Sciatic nerve (tissue), 1 donor: ENCODE results near the gene SRMS.

DNA sequence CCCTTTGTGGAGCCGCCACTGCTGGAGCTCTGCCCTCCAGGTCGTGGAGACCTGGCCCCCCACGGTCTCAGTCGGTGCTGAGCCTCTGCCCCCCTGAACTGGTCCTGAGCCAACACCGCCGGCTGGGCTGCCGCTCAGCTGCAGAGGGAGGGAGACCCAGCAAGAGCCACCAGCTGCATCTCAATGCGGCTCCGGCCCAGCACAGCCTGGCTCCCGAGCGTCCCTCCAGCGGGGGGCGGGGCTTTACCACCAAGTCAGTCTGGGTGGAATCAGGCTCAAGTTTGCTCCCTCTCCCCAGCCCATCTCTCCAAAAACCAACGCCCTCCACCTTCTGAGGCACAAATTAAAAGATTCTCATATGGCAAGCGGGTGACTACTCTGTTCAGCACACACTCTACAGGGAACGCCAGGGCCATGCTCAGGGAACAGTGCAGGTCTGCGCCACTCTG, 8.8 kb downstream of the CHRNA4 start:
- PRO-cap, result no peak

DNA sequence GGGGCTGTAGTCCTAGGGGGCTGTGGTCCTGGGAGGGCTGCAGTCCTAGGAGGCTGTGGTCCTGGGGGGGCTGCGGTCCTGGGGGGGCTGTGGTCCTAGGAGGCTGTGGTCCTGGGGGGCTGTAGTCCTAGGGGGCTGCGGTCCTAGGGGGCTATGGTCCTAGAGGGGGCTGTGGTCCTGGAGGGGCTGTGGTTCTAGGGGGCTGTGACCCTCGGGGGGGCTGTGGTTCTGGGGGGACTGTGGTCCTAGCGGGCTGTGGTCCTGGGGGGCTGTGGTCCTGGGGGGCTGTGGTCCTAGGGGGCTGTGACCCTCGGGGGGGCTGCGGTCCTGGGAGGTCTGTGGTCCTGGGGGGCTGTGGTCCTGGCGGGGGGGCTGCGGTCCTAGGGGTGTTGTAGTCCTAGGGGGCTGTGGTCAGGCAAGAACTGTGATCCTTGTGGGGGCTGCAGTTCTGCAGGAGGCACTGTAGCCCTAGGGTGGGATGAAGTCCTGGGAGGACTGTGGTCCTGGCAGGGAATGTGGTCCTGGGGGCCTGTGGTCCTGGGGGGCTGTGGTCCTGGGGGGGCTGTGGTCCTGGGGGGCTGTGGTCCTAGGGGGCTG, 7.4 kb downstream of the CHRNA4 start:
- PRO-cap, result no peak

DNA sequence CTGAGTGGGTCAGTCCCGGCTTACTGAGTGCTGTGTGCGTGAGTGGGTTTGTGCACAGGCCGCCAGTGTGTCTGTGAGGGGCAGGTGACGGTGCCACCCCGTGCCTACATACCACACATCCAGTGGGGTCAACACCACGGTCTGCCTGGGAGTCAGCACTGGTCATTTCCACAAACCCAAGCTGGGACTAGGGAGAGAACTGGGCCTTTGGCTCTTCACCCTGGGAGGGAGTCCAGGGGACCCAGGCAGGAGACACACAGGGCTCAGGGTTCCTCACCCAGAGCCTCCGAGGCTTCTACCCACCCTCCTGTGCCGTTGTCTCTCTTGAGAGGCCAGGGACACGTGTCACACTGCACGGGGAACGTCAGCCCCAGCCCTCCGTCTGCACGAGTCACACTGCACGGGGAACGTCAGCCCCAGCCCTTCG, 3.0 kb upstream of the PTK6 start:
- PRO-cap, result no peak

DNA sequence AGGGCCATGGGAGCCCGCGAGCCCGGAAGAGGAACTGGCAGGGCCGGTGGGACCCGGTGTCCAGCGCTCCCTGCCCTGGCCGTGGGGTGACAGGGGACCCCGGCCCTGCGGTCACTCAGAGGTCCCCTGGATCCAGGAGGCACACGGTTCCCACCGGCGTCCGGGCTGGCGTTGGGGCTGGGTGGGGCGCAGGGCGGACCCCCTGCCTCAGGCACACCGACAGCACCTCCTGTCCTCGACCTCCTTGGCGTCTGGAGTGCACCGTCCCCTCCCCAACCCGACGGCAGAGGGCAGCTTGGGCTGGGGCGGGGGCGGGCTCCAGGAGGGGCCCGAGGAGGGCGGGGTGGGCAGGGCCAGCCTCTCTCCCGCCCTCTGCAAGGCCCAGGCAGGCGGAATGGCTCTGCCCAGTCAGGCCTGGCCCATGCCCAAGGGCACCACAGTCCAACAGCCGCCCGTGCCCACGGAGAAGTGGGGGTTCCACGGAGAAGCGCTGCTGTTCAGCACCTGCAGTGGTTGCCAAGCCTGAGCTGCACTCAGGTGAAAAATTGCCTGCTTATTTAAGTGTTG, at the start of gene SRMS:
SRMS (minus strand) TSS at position 260 of the 567 bp plus-strand sequence.
- PRO-cap, result no peak

- PRO-cap, result no peak
Measured at GRCh38 chr20:63565410-63566231, 8.4 kb downstream of the HELZ2 start.

DNA sequence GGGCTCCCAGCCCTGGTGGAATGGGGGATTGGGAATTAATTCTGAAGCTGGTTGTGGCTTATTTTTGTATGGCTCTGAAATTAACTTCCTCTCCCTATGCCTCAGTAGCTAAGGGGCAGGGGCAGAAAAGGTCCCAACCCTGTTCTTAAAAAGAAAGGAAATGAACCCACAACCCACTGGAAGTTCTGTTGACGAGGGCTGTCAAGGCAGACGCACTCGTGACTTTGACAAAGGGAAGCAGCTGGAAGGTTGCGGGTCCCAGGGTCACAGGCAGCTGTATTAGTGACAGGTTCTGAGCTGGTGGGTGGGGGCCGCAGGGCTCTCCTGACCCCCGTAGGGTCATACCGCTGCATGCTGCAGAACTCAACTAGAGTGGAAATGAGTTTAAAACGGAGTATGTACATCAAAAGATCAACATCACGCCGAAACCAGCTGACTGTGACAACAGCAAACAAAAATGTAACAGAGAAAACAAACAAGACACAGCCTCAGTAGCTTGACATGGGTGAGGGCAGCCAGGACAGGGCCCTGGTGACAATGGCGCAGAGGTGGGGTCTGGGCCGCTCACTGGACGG, 14.1 kb upstream of the HELZ2 start:
- PRO-cap, result no peak

DNA sequence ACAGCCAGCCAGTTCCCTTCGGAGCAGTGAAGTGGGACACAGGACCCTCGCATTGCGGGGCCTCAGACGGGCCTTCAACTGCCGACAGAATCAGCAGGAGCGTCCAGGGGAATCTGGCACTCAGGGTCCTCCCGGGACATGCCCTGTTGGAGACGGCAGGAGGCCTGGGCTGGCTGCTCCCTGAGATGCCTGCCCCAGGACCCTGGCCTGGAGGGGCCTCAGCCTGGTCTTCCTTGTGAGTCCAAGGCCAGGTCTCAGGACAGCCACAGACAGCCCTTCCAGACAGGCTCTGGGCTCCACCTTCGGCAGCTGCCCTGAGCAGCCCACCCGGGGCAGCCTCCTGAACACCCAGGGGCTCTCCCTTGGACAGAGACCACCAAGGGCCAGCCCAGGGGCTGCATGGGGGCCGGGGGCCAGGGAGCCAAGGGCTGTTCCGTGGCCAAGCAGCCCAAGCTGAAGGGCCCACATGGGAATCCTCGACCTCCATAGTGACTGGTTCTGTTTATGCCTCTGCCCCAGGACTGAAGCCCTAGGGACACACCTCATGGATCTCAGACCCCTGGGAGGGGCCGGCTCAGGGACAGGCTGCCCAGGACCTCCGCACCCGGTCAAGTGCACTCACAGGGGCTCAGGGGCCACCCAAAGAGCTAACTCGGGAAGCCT, 14.7 kb upstream of the HELZ2 start:
- PRO-cap, result no peak

DNA sequence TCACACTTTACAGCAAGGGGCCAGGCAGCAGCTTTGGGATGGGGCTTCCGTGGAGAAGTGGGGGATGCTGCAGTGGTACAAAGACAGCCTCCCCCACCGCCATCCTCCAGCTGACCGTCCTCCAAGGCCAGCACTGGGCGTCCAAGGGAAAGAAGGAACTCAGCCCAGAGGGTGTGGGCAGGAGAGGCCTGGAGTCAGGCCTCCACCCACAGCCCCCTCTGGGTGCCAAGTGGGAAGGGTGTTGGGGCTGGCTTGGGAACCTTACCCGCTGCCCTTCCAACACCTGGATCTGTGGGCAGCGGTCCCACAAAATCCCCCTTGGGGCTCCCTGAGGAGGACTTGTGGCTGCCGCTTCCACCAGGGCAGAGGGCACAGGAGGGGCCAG, 13.1 kb downstream of the STMN3 start:
- PRO-cap, result bidirectional peak, plus-strand start at position 228 of the sequence, minus-strand start at position 135 of the sequence

DNA sequence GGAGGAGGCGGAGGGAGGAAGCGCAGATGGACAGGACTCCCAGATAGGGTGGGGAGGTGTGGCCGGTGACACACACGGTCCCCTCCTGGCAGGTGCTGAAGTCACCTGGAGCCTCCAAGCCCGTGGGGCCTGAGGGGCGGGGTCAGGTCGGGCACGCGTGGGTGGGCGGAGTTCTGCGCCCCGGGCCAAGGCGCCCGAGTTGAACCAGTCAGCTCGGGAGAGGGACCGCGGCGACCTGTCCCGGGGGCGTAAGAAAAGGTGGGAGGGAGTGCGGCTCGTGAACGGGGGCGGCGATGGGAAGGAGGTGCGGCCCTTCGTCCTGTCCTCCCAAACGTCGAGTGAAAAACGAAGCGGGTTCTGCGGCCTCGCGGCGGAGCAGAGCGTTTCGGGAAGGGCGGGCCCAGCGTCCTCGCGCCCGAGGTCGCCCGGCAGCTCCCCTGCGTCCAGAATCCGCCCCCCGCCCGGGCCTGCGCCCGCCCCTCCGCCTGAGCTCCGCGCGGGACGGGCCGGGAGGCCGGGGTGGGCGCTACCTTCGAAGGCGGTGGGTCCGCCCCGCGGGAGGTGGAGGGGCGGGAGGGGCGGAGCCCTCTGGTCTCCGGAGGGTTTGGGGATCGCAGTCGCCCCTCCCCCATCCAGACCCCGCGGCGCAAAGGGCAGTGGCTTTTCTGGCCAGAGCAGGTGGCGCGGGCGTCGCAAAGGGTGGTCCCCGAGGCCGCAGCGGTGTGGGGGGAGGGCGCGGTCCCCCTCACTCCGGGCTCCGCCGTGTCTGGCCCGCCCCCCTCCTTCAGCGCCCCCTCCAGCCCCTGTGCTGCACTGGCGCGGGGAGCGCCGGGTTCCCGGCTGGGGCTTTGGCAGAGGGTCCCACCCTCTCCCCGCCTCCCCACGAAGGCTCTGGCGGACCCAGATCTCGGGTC, 924 bp downstream of the STMN3 start:
- PRO-cap, result bidirectional peak, plus-strand start at position 581 of the sequence, minus-strand start at position 340 of the sequence; unidirectional peak, plus-strand start at position 813 of the sequence

- PRO-cap, result bidirectional peak, plus-strand start at chr20:63686584, minus-strand start at chr20:63686568; bidirectional peak, plus-strand start at chr20:63687015, minus-strand start at chr20:63687040; bidirectional peak, plus-strand start at chr20:63687252, minus-strand start at chr20:63687129
Measured at GRCh38 chr20:63686298-63687397, 9.8 kb upstream of the TNFRSF6B start.

- PRO-cap, result no peak
Measured at GRCh38 chr20:63692969-63693377, 3.5 kb upstream of the TNFRSF6B start.

DNA sequence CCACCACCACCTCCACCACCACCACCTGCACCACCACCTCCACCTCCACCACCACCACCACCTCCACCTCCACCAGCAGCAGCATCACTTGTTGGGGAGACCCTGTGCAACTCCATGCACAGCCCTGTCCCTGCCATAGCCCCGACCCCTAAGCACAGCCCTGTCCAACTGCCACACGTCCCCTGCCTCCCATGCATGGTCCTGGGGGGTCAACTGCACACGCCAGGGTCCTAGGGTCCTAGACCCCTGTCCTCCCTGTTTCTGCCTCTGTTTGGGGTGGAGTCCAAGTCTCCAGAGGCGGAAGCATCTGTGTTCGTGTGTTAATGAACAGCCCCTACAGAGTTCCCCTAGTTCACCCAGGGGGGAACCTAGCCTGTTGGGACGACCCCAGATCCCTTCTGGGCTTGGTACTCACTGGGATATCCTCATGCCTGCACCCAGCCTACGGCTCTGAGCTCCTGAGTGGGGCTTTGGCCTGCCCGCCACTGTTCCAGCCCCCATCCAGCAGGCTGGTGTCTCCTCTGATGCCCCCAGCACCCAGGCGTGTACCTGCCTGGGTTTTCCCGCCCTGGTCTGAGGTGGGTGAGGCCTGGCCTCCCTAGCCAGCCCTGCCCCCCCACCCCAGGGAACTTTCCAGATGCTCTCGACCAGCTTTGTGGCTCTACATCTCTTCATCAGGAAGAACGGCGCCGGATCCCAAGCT, 2.6 kb upstream of the TNFRSF6B start:
- PRO-cap, result no peak

DNA sequence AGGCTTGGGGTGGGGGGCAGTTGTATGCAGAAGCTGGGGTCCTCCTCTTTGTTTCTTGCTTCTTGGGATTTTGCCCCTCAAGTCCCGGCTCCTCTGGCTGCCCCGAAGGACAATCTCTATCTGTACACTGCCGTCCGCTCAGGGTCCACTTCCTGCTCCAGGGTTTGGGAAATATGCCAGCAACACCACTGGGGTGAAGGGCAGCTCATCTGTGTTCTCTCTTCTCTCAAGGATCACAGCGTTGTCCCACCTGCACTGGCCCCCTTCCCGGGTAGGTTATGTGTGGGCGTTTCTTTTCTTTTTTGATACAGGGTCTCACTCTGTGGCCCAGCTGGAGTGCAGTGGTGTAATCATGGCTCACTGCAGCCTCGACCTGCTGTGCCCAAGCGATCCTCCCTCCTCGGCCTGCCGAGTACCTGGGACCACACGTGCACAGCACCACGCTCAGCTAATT, 25.6 kb downstream of the SLC2A4RG start:
- PRO-cap, result no peak

GRCh38 chr20:63846546-63847081, 14.7 kb upstream of the ABHD16B start:
- PRO-cap, result unidirectional peak, minus-strand start at chr20:63846637

- PRO-cap, result no peak
Measured at GRCh38 chr20:63893493-63894102, 1.3 kb upstream of the DNAJC5 start.

- PRO-cap, result no peak
Measured at GRCh38 chr20:63917741-63918165, 22.8 kb downstream of the DNAJC5 start.

GRCh38 chr20:63950917-63951419, 5.2 kb downstream of the UCKL1 start:
- PRO-cap, result no peak

DNA sequence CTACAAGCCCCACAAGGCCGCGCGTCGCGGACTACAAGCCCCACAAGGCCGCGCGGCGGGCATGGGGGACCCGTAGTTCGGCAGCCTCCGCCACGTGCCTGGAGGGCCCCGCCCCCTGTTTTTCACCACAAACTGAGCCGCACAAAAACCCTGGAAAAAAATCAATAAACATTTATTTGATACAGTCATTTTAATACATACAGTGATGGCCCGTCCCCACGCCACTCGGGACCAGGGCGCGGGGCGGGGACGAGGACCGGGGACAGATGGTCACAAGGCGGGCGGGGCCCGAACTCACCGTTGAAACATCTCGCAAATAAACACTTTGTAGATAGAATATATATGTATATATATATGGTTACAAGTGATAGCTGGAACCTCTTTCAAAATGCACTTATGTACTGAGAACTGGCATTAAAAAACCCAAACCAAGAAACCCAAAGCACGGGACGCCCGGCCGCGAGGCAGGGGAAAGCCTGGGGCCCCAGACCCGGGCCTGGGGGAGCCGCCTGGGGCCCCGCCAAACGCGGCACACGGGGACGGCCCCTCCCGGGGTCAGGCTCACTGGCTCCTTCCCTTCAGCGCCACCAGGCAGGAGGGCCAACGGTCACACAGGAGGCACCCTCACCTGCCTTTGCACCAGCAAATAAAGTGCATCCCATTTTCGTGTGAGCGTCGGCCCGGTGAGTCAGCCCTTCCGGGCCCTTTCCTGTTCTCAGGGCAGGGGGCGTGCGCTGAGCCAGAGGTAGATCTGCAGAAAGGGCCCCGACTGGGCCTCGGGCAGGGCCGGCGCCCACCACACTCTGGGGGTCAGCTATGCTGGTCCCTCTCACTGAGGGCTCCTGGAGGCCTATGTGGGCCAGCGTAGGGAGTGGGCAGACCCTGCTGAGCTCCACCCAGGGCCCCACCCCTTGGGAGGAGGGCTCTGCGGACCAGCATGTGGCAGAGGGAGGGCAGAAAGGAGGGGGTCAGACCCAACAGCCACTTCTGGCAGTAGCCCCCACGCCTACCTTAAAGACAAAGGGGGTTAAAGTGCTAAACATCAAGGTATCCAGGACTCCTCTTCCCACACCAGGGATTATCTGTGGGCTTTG, 684 bp upstream of the UCKL1 start:
- PRO-cap, result unidirectional peak, minus-strand start at position 854 of the sequence

DNA sequence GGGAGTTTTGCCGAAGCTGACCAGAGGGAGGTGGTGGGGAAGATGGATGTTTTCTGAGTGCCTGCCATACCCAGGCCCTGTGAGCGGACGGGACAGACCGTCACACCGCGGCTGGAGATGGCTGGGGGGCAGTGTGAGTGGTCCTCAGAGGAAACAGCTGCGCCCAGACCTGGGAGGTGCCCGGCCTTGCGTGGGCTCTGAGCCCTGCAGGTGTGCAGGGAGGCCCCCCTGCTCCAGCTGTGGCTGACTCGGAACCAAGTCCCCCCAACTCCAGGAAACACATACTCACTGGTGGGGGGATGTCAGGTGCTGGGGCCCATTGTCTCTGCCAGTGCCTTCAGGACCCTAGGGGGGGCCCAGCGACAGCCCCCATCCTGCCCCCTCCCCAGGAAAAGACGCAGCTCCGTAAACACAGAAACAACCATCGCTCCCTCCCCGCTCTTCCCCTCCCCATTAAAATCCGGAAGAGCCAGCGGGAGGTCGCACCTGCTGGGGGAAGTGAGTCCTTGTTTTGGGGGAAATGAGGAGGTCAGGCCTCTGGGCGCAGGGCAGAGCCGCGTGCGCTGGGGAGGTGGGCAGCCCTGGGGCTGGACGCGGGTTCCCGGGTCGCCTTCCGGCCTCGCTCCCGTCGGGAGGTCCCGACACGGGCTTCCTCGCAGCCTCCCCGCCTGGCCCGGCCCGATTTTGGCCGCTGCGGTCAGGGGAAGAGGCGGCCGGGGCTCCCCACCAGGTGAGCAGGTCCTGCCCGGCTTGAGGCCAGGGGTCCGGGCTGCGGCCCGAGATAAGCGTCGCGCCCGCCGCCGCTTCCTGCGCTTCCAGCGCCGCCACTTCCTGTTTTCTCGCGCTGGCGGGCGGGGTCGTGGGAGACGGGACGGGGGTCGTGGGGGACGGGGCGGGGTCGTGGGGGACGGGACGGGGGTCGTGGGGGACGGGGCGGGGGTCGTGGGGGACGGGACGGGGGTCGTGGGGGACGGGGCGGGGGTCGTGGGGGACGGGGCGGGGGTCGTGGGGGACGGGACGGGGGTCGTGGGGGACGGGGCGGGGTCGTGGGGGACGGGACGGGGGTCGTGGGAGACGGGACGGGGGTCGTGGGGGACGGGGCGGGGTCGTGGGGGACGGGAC, 6.3 kb downstream of the C20orf204 start:
- PRO-cap, result unidirectional peak, minus-strand start at position 833 of the sequence

- PRO-cap, result bidirectional peak, plus-strand start at chr20:64057329, minus-strand start at chr20:64057212
Measured at GRCh38 chr20:64056607-64057612, 6.1 kb upstream of the TCEA2 start.